Metastatic Pancreatic Carcinoma in the Ovary (tissue), 1 donor: ENCODE measurements around a stretch of chr3.

DNA sequence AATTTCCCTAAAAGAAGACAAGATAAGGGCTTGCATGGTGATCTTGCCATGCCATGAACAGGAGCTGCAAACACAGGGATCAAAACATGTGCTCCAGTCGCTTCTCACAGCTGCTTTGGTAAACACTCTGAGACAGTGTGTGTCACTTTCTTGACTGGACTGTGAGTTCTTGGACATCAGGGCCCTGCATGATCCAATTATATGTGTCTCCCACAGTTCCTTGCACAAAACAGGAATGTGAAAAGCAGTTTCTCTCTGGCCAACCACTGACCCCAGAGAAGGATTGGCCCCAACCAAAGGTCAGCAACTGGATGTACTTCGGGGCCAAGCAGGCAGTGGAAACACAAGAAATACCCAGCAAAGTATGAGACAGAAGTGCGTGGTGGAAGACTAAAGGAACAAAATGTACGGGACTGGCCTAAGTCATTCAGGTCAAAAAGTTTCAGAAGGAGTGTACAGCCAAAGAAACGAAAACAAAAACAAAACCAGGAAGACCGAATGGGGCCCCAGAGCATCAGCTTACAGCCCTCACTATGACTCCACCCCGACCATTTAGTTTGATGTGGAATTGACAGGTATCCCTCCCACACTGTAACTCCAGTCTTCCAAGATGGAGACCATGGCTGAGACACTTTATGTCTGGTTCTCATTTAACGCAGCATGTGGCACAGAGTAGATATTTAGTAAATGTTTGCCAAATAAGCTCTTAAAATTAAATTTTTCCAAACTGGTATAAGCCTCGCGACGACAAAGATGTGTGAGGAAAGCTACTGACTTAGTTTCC lies 76.7 kb upstream of the LPP start:
- PRO-cap: no peak

DNA sequence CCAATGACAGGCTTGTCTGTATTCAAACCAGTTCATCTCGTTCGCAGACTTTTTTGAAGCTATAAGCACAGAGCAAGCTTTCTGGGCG lies 1.2 kb upstream of the LPP start:
- PRO-cap: no peak

GRCh38 chr3:188166302-188166739 lies 12.4 kb downstream of the LPP start:
- PRO-cap: no peak

DNA sequence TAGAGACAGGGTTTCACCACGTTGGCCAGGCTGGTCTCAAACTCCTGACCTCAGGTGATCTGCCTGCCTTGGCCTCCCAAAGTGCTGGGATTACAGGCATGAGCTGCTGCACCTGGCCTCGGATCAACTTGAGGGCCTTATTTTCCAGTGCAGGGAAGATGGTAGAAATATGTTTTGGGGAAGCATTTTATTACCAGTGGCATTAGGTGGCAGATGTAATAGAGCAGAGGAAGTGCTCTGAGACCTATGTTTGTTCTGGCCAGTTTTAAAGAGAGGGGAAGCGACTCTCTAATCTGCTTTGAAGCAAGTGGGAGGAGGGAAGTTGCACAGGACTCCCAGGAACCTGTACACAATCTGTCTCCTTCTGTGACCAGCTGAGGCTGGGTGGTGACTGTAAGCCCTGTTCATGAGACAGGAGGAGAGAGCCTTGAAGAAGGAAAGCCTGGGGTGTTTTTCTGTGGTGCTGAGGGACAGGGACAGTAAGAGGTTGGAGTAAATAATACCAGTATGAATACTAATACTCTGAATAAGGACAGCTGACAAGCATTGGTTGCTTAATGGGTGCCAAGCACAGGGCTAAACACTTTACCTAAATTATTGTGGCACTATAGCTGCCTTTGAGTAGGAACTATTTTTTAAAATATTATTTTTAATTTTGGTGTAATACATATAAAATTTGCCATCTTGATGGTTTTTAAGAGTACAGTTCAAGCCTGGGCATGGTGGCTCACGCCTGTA lies 60.5 kb downstream of the LPP start:
- PRO-cap: no peak

- PRO-cap: no peak
Observed at GRCh38 chr3:188234651-188235365, 80.9 kb downstream of the LPP start.

DNA sequence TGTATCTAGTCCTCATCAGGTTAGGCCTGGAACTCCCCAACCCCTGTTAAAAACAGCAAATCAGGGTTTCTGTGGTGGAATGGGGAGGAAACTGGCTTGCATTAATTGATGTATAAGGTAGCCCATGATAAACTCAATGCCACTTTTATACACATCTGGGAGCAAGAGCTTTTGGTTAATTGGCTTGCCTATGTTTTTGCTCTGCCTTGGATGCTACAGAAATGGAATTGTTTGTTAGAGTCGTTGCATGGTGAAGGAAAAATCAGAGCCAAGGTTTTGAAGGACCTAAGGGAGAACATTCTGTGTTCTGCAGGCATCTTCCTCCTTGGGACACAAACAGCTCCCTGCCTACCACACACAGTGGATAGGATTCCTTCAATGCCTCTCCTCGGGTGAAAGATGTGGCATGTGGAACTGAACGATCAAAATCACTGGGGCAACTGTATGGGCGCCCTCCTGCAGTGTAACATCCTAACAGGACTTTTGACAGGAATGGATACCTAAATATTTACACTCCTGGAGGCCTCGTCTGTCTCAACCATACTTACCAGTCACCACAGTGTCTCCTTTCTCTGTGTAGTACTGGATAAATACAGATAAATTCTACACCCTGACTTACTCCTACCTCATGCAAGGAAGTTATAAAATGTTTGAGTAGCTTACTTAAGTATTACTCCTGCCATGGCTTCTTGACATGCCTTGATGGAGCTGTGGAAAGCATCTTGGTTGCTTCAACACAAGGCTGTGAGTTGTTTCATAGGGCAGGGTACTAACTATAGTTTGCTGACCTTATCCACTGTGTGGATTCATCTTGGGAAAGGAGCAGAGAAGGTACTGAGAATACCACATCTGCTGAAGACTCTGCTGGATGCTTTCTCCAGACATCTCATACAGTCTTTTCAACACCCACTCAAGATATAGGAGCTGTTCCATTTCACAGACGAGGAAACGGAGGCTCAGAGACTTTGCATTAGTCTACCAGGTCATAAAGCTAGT lies 100.7 kb downstream of the LPP start:
- PRO-cap: no peak

GRCh38 chr3:188284136-188284769 lies 130.3 kb downstream of the LPP start:
- PRO-cap: no peak

DNA sequence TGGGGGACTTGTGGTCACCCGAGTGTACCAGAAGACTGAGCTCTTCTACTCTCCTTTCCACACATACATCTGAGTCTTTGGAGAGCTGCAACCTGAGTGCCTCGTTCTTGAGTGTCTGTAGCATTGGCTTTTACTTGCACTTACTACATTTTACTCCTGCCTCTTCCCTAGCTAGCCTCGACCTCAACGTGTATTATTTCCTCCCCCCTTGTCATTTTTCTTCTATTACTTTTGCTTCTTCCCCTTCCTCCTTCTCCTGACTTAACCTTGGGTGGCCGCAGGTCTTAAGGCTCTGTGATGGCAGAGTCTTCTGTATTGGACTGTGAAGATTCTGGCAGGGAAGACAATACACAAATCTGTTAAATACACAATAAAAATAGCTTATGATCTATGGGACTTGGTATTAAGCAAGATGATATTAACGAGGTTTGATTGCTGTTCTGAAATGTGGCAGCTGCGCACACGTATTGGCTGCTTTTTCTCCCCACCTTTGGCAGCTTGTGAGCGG lies 197.9 kb downstream of the LPP start:
- PRO-cap: no peak

DNA sequence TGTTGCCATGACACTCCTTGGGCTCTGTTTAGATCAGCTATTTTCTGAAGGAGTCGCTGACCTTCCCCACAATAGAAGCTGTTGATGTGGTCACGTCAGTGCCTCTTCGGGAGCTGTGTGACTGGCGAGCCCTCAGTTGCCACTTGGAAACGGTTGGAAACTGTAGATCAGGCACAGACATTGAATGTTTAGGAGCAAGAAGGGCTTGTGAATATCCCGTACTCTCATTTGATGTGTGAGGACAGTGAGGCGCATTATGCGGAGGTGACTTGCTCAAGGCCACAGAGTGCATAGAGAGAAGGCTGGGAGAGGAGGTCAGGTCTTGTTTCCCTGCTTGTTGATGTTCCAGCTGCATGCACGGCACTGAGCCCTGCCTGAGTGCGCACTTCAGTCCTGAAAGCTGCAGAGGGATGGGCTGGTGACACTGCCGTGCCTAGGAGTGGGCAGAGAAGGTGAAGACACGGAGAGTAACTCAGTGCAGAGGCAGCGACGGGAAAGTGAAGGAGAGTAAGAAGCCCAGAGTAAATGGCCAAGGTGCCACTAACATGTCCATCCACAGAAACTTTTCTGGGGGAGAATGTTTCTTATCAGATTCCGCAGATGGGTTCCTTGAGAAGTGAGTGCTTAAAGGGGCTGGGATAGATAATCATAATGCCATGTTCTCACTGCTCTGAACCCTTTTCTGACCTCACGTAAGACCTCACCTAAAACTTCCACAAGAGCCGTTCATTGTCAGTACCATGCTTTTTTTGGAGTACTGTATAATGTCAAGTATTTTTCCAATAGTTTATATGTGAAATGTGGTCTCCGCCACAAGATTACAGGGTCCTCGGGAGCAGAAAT lies 198.6 kb downstream of the LPP start:
- PRO-cap: no peak

DNA sequence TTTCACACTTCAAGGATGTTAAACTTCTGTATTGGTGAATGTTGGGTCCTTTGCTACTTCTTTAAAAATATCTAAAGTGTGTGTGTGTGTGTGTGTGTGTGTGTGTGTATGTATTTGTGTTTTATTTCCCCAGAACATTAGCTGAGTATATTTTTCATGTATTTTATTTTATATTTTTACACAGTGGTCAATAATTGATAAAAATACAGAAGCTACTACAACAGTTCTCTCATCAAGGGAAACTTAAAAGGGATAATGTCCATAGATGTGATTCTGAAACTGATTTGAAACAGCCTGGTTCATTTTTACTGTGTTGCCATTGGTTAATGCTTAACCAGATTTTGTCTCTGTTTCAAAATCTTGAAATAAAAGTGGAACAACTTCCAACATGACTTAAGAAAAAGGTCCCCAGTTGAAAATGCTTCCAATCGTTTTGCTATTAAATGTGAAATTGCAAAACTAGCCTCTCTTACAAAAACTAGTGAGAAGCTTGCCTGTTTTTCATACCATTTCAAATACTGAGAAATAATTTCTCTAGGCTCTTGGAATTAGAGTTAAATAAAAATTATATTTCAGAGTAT lies 240.6 kb downstream of the LPP start:
- PRO-cap: no peak

DNA sequence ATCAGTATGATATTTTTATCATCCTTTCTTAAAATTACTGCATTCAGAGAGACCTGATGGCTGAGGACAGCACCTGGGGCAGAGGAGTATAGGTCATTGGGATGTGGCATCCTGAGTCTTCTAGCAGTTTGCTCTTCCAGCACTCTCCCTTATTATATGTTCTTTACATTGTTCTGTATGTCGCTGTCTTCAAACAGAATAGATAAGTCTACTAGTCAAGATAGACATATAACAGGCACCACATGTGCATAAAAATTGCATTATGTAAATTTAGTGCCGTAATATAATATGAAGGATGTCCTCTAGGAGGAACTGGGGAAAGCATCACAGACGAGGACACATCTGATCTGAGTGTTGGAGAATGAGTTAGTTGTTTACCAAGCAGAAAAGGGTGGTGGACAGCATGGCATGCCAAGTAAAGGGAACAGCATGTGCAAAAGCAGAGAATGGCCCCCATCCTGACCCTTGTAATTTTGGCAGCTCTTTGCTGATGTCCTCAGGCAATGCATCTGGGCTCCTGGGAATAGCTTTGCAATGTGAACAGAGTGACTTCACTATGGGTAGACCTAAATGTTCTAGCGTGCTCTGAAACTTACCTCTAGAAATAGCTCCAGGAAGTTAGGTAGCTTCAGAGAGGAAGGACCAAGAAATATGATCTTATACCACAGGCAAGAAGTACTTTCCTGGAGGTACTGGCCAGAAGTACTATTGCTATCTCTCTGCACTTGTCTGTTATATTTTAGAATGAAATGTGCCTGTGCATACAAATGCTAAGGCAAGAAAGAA lies 263.3 kb downstream of the LPP start:
- PRO-cap: no peak

GRCh38 chr3:188473368-188473801 lies 319.4 kb downstream of the LPP start:
- PRO-cap: no peak

GRCh38 chr3:188624154-188624845 lies 470.3 kb downstream of the LPP start:
- PRO-cap: no peak

DNA sequence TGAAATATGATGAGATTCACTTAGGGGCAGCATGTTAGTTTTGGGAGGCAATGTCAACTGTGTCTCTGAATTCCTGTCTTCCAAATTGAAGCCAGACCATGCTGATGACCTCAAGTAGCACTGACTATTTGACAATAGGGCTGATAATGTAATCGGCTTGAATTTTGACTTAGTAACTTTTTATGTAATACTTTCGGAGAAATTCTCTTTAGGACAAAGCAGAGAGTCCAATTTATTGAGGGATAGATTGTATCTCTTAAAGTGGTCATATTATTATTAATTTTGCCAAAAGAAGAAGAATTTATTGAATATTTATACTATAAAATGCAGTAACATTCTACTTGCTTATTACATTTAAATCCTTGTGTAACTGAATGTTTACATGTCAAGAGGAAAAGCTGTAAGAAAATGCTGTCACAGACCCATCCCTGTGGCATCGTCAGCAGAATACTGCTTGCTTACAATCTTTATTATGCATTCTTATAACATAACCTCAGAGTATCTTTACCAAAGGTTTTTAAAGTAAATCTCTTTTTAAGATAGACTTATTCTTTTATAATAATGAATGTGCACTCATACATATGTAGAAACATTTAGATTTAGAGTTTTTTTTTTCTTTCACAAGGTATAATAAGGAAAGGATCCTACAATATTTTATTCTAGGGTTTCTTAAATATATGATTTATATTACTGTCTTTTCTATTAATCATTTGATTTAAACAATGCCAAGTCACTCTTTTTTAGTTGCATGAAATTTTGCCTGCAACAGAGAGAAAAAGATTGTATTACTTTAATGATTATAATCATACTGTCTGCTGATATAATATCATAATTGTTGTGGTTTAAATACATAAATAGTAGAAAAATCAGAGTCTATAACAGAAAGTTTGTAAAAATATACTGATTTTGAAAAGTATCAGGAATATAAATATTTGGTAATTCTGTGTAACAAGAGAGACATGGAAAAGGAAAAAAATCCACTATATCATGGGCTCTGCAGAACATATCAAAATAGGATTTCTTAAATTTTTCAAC lies 295.0 kb upstream of the TPRG1 start:
- PRO-cap: no peak

- PRO-cap: unidirectional peak, plus-strand start at chr3:188947245
Observed at GRCh38 chr3:188946804-188947355, 224.9 kb upstream of the TPRG1 start.

DNA sequence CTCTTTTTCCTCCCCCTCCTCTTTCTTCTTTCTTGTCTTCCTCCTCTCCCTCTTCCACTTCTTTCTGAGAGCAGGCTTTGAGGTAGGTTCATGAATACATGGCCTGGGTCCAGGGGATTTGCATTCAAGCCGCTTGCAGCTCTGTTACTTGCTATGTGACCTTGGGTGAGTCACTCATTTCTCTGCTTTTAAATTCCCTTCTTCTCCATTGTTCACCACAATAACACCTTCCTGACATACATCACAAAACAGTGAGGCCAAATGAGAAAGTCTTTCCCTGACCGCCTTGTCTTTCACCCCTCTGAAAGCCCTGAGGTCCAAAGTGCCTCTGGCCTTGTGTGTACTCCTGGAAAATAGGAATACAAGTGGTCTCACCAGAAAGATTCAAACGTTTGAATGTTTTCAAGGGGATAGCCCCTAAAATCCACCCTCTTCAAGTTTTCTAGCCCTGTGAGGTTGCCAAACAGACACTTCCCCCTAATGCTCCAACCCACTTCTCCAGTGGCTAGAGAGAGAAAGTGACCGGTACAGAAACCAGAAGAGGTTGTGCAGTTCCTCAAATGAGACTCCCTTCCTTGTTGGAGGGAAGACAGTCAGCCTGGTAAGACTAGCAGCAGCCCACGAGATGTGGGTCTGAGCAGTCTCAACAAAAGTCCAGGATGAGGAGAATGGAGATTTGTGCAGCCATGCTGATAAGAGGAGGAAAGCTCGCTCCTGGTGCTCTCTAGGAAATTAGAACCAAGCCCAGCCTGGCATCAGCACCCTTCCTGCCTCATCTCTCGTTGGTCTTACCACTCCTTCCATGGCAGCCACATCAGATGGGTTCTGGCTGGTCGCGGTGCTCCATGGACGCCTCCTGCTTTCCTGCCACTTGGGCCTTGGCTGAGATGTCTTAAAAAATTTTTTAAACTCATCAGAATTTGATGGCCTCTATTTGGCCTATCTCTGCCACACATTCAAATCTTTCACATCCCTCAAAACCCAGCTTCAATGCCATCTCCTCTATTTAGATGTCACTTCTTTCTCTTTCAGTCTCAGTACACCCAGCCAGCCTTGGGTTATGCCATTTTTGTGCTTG lies 222.8 kb upstream of the TPRG1 start:
- PRO-cap: no peak

GRCh38 chr3:189142366-189143046 lies 29.3 kb upstream of the TPRG1 start:
- PRO-cap: no peak

- PRO-cap: no peak
Observed at GRCh38 chr3:189160478-189161041, 11.2 kb upstream of the TPRG1 start.

DNA sequence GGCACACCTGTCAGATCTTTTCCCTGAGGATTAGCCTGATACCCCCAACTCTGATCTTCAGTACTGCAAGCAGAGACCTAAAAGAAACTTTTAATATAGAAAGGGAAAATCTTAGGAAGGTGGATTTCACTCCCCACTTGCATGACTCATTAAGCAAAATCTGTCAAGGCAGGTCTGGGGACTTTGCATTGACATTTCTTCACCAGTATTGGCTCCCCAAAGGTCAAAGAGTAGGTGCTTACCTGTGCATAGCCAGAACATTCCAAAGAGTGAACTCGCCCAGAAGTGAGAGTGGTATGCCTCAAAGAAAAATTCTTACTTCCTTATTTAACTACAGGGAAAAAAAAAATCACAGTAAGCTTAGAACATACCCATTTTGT lies 140.9 kb upstream of the TP63 start:
- PRO-cap: no peak

GRCh38 chr3:189813605-189814347 lies 182.6 kb downstream of the TP63 start:
- PRO-cap: no peak